ENCODE data around the genes CNP, MLX and PLEKHH3.

DNA sequence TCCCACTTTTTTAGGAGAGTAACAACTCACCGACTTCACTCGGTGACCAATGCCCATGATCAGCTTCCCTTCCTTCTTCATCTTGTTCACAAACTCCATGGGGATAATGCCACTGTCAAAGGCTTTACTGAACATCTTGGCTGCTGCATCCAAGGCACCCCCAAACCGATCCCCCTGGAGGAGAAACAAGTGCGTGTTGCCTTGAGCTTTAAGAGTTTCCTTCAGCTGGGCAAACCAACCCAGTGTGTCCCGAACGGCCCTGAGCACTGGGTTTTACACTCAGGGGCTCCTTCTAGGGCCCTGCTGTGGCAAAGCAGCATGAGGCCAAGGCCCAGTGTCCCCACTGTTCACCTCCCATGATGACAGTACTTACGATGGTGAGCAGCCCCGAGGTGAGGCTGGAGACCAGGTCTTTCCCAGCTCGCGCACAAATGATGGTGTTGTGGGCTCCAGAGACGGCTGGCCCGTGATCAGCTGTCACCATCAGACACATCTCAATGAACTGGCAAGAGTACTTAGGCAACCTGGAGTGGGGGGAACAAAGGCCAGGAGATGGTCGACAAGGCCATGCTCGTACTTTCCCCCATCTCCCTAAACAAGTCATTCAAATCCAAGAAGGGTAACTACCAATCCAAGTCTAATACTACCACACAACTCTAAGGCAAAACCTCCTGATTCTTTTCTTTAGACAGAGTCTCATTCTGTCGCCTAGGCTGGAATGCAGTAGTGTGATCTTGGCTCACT is 6.6 kb upstream of the KLHL11 start:
- PRO-cap, 8 experiments: no peak in any of the 8 experiments

GRCh38 chr17:41962308-41962927 is 4.2 kb upstream of the CNP start:
- PRO-cap, 8 experiments: peak in 4 of 8 experiments; most common minus-strand start chr17:41962721 (in 2)

DNA sequence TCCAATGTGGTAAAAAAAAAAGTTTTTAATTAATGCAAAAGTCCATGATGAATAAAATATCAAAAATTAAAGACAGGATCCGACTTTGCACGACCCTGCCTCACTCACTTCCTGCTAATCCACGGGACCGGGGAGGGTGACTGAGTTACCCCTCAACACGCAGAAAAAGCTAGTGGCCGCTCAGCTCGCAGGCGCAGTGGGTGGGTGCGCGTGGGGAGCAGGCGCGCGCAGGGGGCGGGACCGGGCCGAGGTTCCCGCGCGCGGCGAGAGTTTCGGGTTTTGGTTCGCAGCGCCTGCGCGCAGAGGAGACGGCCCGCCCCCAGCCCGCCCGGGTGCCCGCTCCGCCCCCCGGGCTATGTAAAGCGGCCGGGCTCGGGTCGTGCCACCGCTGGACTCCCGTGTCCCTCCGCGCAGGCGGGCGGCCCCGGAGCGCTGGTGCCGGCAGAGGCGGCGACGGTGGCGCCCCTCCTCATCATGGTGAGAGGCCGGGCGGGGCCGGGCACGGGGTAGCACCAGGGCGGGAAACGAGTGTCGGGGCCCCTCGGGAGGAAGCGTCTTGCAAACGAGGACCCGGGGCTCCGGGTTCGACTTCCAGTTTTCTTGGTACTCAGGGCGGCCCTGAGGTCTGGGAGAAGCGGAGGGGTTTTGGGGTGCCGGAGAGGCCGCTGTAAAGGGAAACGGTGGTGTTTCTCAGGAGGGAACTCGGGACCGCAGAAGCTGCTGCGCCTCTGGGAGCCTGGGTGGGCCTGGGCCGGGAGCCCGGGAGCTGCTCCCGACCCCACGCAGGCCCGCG is at the start of gene CNP:
TSS of gene CNP (plus strand) at position 385 of the 793 bp plus-strand sequence.
- PRO-cap, 8 experiments: peak in 8 of 8 experiments; most common plus-strand start position 385 of the sequence (in 7); most common minus-strand start position 171 of the sequence (in 7)

- PRO-cap, 8 experiments: peak in 1 of 8 experiments; most common plus-strand start chr17:41975386 (in 1); most common minus-strand start chr17:41975407 (in 1)
Observed at GRCh38 chr17:41974760-41975776, 8.5 kb downstream of the CNP start.

DNA sequence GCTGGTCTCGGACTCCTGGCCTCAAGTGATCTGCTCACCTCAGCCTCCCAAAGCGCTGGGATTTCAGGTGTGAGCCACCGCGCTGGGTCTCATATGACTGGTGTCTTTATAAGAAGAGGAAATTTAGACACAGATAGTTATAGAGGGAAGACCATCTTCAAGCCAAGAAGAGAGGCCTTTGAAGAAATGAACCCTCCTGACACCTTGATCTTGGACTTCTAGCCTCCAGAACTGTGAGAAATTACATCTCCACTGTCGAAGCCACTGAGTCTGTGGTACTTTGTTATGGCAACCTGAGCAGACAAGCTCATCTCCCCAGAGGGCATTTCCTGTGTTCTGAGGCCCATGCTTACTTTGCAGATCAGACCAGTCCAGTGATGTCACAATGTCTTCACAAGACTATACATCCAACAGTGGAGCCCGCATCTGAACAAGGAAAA is 14.7 kb upstream of the C17orf113 start:
- PRO-cap, 8 experiments: no peak in any of the 8 experiments

DNA sequence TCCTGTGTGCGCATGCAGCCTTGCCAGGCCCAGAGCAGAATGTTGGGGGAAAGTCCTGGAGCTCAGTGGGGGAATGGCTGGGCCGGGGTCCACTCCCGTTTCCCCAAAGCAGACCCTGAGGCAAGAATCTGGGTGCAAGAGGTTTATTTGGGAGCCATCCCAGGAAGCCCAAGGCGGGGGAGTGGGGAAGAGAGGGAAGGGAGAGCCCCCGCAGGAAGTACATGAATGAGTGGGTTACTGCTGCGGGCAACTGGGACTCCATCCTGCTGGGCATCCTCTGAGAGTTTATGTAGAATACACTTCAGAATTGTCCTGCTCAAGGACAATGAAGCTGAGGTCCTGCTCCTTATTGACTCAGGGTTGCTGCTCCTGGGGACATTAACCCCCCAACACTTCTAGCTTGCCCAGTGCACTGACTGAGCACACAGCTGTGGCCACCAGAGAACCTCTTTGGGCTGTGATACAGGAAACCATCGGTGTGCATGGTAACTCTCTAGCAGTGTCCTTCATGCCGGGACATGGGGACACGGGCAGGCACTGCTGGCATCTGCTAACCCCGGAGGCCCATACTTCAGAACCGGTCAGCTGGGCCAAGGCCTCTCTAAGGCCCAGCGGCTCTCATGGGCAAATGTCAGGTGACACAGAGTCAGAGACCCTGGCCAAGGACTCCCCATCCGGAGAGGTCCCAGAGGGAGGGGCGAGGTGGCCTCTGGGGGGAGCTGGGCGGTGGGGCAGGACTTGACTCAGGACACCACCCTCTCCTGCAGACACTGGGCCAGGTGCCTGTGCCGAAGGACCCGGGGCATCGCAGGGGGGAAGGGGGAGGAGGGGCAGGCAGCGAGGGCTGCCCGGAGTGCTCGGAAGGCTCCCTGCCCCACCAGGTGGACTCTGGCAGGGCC is 4.0 kb upstream of the HCRT start:
- PRO-cap, 8 experiments: no peak in any of the 8 experiments

- PRO-cap, 8 experiments: peak in 1 of 8 experiments; most common minus-strand start chr17:42274854 (in 1)
Observed at GRCh38 chr17:42274356-42275204, 1.6 kb downstream of the STAT5B start.

- PRO-cap, 8 experiments: peak in 6 of 8 experiments; most common plus-strand start chr17:42302591 (in 4)
Observed at GRCh38 chr17:42302481-42302680, 14.1 kb downstream of the STAT5A start.

GRCh38 chr17:42312840-42313567 is 24.7 kb downstream of the STAT5A start:
- PRO-cap, 8 experiments: peak in 2 of 8 experiments; most common plus-strand start chr17:42313262 (in 1); most common minus-strand start chr17:42313102 (in 1)

GRCh38 chr17:42378394-42378764 is 9.9 kb downstream of the STAT3 start:
- PRO-cap, 8 experiments: peak in 2 of 8 experiments; most common minus-strand start chr17:42378457 (in 2)

DNA sequence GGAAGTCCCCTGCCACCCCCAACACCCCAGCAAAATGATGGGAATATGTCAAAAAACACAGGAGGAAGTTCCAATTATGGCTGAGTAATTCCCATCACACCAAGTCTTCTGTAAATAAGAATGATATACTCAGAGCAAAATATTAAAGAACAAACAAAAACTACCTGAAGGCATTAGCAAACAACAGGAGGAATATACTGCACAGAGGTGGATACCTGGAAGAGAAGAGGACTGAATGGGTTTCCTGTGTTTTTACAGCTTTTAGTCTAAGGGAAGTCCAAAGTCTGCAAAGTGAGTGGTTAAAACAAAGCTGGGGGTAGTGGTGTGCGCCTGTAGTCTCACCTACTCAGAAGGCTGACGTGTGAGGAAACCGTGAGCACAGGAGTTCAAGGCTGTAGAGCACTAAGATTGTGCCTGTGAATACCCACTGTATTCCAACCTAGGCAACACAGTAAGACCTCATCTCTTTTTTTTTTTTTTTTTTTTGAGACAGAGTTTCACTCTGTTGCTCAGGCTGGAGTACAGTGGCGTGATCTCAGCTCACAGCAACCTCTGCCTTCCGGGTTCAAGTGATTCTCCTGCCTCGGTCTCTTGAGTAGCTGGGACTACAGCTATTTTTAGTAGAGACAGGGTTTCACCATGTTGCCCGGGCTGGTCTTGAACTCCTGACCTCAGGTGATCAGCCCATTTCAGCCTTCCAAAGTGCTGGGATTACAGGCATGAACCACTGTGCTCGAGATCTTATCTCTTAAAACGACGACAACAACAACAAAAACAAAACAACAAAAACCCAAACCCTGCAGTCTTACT is 16.9 kb upstream of the ATP6V0A1 start:
- PRO-cap, 8 experiments: no peak in any of the 8 experiments

DNA sequence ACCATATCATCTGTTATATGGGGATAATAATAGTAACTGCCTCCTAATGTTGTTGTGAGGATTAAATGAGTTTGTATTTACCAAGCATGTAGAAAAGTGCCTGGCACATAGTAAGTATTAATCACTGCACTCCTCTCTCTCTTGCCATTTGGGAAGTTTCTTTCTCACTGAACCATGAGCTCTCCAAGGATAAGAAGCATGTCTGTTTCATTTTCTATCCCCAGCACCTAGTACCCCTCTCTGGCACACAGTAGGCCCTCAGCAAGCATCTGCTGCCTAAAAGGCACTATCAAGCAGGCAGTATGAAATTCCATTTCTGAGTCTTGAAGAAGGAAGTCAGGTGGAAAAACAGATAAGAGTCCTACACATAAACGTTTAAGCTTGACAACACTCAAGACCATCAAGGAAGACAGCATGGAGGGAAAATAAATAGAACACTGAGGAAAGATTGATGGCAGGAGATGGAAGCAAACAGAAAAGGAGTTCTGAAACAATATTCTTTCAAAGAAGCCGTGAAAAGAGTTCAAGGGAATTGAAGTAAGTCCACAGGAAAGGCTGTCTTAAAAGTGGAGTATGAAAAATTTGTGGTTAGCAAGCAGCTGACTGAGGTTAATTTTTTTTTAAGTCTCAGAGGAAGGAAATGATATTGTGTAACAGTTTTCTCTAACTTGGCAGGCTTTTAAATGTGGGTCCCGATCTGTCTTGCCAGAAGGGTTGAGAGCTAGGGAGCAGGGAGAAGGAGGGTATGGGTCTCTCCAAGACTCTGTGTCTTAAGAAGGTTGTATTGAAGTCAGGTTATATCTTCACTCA is 2.1 kb upstream of the ATP6V0A1 start:
- PRO-cap, 8 experiments: peak in 8 of 8 experiments; most common plus-strand start position 708 of the sequence (in 8)

DNA sequence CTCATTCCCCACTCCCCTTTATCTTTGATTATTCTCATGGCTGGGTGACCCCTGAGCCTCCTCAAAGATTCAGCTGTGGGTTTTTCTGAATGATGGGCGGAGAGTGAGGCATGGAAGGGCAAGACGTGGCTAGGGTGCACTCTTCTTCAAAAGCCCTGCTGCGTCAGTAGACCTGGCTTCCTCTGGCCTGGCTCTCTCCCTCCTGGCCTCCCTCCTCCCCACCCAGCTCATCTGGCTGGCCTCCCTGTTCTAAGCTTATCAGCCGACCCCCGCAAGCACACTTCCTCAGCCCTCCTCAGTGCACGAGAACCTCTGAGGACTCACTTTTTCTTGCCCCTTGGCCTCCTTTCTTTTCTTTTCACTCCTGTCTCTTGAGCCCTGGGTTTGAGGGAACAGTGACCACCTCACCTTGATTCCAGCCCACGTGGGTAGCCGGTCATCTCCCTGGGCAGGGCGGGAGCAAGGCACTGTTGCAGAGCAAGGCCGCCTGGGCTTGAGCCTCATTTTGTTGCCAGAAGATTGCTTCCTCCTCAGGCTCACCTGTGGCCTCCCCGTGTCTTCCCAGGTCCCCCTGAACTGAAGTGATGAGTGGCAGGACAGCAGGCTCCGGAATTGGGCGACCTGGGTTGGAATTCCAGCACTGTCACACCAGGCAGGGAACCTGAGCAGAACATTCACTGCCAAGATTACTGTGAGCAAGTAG is 19.7 kb upstream of the NAGLU start:
- PRO-cap, 8 experiments: no peak in any of the 8 experiments

DNA sequence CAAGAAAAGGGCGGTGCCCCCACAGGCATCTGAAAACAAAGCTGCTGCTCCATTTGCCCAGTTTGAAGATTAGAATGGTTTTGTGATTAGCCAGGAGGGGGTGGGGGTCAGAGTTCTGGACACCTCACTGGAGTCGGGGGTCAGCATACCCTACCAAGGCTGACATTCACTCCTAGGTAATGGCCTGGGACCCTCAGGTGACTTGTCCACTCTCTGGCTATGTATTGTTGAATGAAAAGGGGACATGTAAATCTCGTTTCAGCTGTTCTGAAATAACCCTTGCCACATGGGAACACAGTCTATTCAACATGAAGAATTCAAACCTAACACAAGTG is 16.8 kb upstream of the NAGLU start:
- PRO-cap, 8 experiments: no peak in any of the 8 experiments

DNA sequence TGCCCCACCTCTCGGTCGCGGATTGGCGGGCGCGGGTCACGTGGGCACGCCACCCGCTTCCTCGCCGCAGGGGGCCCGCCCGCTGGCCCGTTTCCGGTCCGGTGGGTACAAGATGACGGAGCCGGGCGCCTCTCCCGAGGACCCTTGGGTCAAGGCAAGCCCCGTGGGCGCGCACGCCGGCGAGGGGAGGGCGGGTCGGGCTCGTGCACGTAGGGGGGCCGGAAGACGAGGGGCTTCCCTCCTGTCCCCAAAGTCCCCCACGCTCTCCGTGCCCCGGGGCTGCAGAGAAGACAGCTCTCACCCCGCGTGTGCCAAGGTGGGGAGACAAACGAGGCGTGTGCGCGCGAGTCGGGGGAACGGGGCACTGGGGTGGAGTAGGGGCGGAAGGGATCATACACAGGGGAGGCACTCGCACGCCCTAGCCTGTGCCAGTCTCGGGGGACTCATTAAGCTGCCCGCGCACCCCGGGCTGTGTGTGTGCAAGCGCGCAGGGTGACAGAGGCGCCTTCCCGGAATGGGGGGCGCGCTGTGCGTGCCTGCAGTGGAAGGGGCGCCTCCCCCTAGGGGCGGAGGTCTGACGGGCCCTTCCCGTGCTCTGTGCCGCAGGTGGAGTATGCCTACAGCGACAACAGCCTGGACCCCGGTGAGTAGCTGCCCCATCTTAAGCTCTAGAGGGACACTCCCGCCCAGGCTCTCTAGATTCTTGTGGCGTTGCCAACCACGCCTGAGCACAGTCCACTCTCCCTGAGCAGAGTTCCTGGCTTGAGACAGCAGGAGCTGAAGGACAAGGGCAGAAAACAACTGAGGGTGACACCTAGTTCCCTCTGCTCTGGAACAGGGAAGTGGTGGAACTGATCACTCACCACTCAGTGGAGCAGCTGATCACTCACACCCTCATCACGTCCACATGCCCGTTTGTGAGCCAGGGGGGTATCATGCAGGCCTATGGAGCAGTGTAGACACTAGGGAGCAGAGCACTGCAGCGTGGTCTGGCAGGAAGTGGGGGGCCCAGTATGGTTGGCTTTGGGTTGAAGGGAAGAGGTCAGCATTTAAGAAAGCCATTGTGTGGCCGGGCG is at the start of gene MLX:
TSS of gene MLX (plus strand) at position 88 of the 1,076 bp plus-strand sequence.
- PRO-cap, 8 experiments: peak in 8 of 8 experiments; most common plus-strand start position 90 of the sequence (in 7); most common minus-strand start position 831 of the sequence (in 4)

DNA sequence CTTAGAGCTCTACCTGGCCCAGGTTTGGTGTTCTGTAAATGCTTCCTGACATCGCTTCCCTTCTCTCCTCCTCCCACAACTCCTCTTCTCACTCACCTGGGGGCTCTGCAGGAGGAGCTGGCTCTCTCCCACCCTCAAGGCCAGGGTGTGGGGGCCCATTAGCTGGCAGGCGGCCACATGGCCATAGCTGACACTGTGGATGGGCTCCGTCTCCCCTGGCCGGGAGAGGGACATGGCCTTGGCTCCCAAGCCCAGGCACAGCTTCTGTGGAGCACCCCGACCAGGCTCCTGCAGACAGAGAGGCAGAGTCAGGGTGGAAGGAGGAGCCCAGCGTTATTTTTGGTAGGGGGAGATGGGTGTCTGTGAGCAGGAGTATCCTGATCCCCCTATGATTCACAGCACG is 7.5 kb downstream of the PLEKHH3 start:
- PRO-cap, 8 experiments: no peak in any of the 8 experiments

DNA sequence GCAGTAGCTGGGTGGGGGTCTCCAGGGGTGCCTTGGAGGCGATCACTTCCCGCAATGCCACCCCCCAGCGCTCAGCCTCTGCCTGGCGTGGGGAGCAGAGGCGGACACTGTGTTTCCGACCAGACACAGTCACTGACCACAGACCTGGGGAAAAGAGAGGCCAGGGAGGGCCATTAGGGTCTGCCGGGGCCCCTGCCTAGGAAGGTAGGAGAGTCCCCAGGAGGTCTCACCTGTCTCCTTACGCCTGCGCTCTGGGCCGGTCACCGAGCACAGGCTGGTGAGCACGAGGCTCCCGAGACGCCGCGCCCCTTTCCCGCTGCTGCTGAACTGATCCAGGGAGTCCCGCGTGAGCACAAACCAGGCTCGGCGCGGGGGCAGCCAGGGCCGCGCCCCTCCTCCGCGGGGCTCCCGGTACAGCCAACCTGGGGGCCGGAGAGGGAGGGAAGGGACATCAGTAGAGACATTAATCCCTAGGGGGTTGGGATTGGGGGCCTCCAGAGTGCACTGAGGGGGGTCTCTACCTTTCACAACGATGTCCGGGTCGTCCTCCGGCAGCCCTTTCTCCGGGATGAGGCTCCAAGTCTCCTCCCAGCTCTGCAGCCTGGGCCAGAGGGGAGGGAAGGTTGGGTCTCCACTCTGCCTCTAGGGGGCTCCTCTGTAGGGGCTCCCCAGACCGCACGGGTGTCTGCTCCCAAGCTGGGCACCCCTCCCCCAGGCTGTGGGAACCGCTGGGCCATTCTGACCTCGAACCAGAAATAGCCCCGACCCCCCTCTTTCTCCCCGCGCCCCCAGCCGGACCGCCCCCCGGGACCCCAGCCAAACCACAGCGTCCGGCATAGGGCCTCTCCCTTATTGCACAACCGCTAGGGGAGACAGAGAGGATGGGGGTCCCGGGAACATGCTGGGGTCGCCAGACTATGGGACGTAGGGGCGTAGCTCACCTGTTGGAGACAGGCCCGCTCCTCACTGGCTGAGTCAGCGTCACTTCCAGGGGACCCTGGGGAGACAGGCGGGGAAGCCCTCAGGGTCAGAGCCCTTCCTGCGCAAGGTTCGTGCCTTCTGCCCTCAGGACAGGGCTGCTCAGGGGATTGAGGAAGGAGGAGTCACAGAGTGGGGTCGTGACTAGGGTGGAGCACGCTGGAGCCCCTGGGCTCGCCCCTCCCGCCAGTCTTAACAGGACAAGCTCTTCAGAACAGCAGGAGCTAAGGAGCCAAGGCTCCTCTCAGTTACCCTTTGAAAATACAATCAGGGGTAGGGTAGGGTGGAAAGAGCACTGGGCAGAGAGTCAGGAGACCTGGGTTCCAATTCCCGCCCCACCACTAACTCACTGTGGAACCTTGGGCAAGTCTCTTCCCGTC is 2.9 kb downstream of the PLEKHH3 start:
- PRO-cap, 8 experiments: no peak in any of the 8 experiments

DNA sequence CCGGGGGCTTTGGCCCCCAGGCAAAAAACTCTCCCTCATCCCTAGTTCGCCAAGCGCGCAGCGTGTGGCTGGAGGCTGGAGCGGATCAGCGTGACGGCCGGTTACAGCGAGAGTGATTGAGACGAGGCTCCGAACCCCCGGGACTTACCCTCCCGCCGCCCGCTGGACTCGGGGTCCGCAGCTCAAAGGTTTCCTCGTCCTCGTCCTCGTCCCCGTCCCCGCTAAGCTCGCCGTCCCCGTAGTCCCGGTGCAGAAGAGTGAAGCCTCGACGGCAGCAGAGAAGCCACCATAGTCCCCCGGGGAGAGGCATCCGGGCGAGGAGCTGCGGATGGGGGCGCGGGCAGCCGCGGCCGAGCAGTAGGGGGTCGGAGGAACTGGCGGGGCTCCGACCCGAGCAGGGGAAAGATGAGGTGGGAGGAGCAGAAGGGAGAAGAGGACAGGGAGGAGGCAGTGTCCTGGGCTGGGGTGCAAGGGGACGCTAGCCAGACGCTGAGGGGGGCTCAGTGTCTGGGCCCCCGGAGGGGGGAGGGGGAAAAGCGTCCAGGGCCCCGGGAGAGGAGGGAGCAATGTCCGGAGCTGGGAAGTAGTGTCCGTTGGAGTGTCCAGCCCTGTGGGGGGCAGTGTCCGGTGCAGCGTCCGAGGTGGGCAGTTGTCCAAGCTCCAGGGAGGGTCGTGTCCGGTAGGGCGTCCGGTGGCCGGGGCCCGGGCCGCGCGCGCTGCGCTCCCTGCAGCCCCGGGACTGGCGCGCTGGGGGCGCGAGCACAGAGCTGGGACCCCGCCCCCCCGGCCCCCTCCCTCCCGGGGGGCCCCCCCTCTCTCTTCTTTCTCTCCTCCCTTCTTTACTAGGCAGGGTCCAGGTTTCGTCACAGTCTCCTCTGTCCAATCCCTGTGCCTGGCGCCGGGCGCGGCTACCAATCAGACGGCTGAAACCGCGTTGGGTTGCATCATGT is at the start of gene PLEKHH3:
TSS of gene PLEKHH3 (minus strand) at position 741 of the 950 bp plus-strand sequence.
- PRO-cap, 8 experiments: peak in 8 of 8 experiments; most common minus-strand start position 741 of the sequence (in 8)

GRCh38 chr17:42700960-42701688 is 18.8 kb downstream of the CNTNAP1 start:
- PRO-cap, 8 experiments: no peak in any of the 8 experiments

GRCh38 chr17:42720221-42720672 is 24.6 kb downstream of the EZH1 start:
- PRO-cap, 8 experiments: no peak in any of the 8 experiments